Testis (tissue), 5 donors: Measurements from ENCODE around the genes SLC35G6, CD68, SHBG, EFNB3 and ALOX12B.

DNA sequence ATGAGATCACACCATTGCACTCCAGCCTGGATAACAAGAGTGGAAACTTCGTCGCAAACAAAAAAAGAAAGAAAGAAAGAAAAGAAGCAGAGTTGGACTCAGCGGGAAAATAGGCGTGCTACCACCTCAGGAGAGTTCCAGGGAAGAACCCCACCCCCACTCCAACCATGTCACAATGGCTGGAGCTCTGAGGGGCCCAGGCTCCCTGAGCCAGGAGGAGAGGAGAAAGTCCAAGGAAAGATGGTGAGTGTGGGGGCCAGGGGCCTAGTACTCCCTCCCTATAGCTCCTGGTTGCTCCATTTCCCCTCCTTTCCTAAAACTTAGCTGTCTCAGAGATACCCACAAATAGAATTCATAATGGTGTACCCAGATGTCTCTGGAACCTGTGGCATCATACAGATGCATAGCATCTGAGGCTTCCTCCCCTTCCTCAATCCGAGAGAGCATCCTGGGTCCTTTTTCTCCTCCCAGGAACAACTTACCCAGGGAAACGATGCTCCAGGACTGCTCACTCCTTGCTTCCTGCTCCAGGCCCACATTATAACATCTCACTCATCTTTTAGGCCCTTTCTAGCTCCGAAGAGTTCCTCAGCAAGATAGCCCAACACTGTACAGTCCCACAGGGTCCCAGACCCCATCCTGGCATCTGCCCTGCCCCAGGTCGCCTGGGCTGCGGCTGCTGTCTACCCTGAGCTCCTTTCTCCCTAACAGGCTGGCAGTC, at the start of gene SLC35G6:
TSS of gene SLC35G6 (plus strand) at position 170 of the 721 bp plus-strand sequence.
- PRO-cap, 3 experiments, result peak in 1 of 3 experiments; most common plus-strand start position 233 of the sequence (in 1)
- RAMPAGE, long total RNA, 2 experiments, result start-site peak on the plus strand in 1 of 2 experiments, centred at position 197 of the sequence, 46 reads per replicate
- RRBS, result no CpG with 5 or more reads among the region's 9 CpGs

GRCh38 chr17:7579035-7579782, at the start of gene CD68:
Gene CD68 (plus strand): TSS chr17:7579638.
- PRO-cap, 3 experiments, result peak in 3 of 3 experiments; most common plus-strand start chr17:7579654 (in 2); most common minus-strand start chr17:7579172 (in 3)
- RAMPAGE, long total RNA, 2 experiments, result start-site peak on the plus strand in 1 of 2 experiments, at chr17:7579648-7579713 at its widest, 225 reads per replicate
- RRBS, result no CpG with 5 or more reads among the region's 7 CpGs

DNA sequence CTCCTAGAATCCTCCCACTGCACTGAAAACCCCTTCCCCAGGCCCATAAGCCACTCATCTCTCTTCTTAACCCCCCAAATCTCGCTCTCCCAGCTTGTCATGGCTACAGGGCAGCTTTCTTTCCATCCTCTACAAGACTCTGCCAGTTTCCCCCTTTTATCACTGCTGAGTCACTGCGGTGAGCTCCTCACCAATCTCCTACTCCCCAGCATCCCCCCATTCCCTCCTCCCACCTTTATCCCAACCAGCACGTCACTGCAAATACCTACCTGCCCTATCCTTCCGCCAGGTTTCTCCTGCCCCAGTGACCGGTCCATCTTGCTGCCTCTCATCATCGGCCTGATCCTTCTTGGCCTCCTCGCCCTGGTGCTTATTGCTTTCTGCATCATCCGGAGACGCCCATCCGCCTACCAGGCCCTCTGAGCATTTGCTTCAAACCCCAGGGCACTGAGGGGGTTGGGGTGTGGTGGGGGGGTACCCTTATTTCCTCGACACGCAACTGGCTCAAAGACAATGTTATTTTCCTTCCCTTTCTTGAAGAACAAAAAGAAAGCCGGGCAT, 1.7 kb downstream of the CD68 start:
- PRO-cap, 3 experiments, result no peak in any of the 3 experiments
- RAMPAGE, long total RNA, 2 experiments, result no peak in any of the 2 experiments
- RRBS, result 61% methylated on average over 4 of the region's 13 CpGs

DNA sequence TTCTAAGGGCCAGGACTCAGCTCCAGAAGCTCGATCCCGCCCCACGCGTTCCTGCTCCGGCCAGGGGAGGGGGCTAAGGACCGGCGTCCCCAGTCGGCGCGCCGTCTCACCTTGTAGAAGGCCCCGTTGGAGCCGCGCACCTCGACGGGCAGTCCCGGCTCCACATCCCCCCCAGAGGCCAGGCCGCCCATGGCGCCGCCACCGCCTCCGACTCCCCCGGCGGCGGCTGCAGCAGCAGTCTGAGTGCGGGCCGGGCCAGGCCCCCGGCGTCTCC, 418 bp downstream of the FXR2 start:
- PRO-cap, 3 experiments, result peak in 3 of 3 experiments; most common minus-strand start position 214 of the sequence (in 2)
- RAMPAGE, long total RNA, 2 experiments, result no peak in any of the 2 experiments
- RRBS, result under 1% methylated on average over 18 of the region's 29 CpGs

- PRO-cap, 3 experiments, result peak in 3 of 3 experiments; most common plus-strand start chr17:7627994 (in 3)
- RAMPAGE, long total RNA, 2 experiments, result start-site peak on the plus strand in 2 of 2 experiments, at chr17:7627955-7628010 at its widest, 15 to 51 reads per replicate
- RRBS, result no CpG with 5 or more reads among the region's 11 CpGs
Observed at GRCh38 chr17:7627925-7628287, 285 bp upstream of the SAT2 start.

DNA sequence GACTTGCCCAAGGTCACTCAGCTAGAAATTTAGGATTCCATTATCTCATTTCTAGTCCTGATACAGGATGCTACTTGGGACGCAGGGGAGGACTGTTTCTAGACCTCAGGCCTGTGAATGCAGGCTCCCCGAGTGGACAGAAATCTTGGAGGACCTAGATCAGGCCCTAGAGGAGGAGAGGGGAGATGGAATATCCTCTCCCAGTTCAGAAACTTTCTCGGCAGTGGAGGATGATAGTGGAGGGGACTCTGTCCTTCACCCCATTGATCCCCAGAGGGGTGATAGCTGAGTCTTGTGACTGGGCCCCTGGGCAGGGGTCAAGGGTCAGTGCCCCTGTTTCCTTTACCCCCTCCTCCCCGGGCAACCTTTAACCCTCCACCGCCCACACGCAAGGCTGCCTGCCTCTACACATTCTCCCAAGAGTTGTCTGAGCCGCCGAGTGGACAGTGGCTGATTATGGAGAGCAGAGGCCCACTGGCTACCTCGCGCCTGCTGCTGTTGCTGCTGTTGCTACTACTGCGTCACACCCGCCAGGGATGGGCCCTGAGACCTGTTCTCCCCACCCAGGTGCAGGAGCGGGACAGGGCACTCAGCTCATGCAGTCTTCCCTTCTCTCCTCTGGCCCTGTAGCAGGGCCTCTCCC, at the start of gene SHBG:
TSS of gene SHBG (plus strand) at position 419 of the 643 bp plus-strand sequence.
- PRO-cap, 3 experiments, result no peak in any of the 3 experiments
- RAMPAGE, long total RNA, 2 experiments, result no peak in any of the 2 experiments
- RRBS, result no CpG with 5 or more reads among the region's 13 CpGs

DNA sequence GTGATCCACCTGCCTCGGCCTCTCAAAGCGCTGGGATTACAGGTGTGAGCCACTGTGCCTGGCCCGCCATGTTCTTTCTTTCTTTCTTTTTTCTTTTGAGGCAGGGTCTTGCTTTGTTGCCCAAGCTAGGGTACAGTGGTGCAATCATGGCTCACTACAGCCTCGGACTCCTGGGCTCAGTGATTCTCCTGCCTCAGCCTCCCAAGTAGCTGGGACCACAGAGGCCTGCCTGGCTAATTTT, 9.2 kb downstream of the TP53 start:
- PRO-cap, 3 experiments, result peak in 2 of 3 experiments; most common minus-strand start position 77 of the sequence (in 1)
- RAMPAGE, long total RNA, 2 experiments, result no peak in any of the 2 experiments
- RRBS, result no CpG with 5 or more reads among the region's 4 CpGs

GRCh38 chr17:7704359-7705694, at the start of gene EFNB3:
Gene EFNB3 (plus strand): TSS chr17:7705202.
- PRO-cap, 3 experiments, result peak in 2 of 3 experiments; most common plus-strand start chr17:7705229 (in 2)
- RAMPAGE, long total RNA, 2 experiments, result no peak in any of the 2 experiments
- RRBS, result 3% methylated on average over 26 of the region's 85 CpGs

DNA sequence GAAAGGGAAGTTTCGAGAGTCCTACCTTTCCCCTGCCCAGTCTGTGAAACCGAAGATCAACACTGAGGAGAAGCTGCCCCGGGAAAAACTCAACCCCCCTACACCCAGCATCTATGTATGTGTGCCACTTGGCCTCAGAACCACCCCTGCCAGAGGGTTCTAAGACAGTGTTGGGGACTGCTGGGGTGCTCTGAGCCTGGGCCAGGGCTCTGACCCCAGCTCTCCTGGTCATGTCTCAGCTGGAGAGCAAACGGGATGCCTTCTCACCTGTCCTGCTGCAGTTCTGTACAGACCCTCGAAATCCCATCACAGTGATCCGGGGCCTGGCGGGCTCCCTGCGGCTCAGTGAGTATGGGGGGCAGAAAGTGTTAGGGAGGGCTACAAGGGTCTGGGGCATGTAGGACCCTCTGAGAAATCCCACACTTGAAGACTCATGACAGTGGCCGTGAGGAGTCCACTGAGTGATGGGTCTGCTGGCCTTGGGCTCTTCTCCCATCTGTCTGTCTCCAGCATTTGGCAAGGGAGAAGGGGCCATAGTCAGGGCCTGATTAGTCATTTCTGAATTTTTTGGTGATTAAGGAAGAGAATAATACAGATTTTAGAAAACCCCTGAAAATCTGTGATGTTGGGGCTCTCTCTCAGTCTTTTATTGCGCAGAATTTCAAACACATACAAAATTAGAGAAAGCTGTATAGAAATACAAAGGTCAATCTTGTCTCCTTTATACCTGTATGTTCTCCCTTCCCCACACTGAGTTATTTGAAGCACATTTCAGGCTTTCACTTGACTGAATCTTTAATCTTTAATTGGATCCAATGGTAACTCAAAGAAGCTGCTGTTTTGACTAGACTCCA, 4.8 kb upstream of the TMEM88 start:
- PRO-cap, 3 experiments, result no peak in any of the 3 experiments
- RAMPAGE, long total RNA, 2 experiments, result no peak in any of the 2 experiments
- RRBS, result no CpG with 5 or more reads among the region's 10 CpGs

GRCh38 chr17:7852831-7853323, 2.0 kb upstream of the TMEM88 start:
- PRO-cap, 3 experiments, result no peak in any of the 3 experiments
- RAMPAGE, long total RNA, 2 experiments, result no peak in any of the 2 experiments
- RRBS, result 31% methylated on average over 5 of the region's 21 CpGs

- PRO-cap, 3 experiments, result no peak in any of the 3 experiments
- RAMPAGE, long total RNA, 2 experiments, result no peak in any of the 2 experiments
- RRBS, result 19% methylated on average over 40 of the region's 77 CpGs
Observed at GRCh38 chr17:7853324-7854557, 1.1 kb upstream of the TMEM88 start.

GRCh38 chr17:7935938-7936652, 4.1 kb downstream of the CNTROB start:
- PRO-cap, 3 experiments, result no peak in any of the 3 experiments
- RAMPAGE, long total RNA, 2 experiments, result start-site peak on the plus strand in 1 of 2 experiments, at chr17:7936424-7936431 at its widest, 120 reads per replicate
- RRBS, result no CpG with 5 or more reads among the region's 5 CpGs

- PRO-cap, 3 experiments, result no peak in any of the 3 experiments
- RAMPAGE, long total RNA, 2 experiments, result no peak in any of the 2 experiments
- RRBS, result no CpG with 5 or more reads among the region's 8 CpGs
Observed at GRCh38 chr17:8016663-8016998, 14.2 kb downstream of the GUCY2D start.

DNA sequence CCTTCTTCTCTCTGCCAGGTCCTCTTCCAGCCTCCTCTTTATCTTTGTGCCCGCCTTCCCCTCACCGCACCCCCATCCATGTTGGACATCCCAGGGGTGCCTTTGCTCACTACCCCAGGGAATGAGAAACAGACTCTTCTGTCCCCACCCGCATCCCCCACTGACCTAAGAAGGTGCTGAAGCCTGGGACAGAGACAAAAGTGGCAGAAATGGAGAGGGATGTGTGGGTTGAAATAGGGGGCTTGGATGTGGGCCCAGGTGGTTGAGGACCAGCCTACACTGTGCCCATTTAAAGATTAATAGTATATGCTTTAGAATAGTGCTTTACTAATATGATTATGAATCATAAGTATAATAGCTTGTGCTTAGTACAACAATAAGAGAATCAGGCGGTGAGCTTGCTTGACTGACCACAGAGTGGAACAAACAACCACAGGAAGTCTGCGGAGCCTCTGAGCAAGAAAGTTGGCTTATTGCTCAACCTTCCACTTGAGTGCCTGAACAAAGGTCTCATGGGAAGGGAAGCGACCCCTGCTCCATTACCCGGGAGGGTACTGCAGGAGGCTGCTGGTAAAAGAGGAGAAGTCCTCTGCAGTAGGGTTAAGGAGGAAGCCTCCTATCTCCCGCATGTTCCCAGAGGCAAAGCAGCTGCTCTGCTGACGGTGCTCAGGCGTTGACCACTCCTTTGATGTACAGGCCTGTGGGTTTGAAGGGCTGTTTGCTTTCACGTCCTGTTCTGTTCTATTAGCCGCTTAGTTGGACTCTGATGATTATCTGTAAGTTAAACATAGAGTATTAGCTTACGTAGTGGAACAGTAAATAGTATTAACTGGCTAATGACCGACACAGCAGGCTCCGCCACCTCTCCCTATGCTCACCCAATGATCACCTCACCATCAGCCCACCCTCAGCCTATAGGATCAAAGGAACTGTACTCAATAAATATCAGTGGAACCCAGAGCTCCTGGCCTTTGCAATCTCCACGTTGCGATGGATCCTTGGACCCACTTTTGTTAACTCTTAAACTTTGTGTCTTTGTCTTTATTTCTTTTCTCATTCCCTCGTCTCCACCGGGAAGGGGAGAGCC, 17.4 kb downstream of the ALOX15B start:
- PRO-cap, 3 experiments, result no peak in any of the 3 experiments
- RAMPAGE, long total RNA, 2 experiments, result no peak in any of the 2 experiments
- RRBS, result no CpG with 5 or more reads among the region's 19 CpGs

- PRO-cap, 3 experiments, result no peak in any of the 3 experiments
- RAMPAGE, long total RNA, 2 experiments, result no peak in any of the 2 experiments
- RRBS, result 2% methylated on average over 9 of the region's 30 CpGs
Observed at GRCh38 chr17:8073535-8074691, 13.6 kb downstream of the ALOX12B start.

GRCh38 chr17:8087298-8087977, at the start of gene ALOX12B:
Gene ALOX12B (minus strand): TSS chr17:8087716.
- PRO-cap, 3 experiments, result no peak in any of the 3 experiments
- RAMPAGE, long total RNA, 2 experiments, result no peak in any of the 2 experiments
- RRBS, result no CpG with 5 or more reads among the region's 14 CpGs

GRCh38 chr17:8142846-8143257, 9.4 kb downstream of the PER1 start:
- PRO-cap, 3 experiments, result no peak in any of the 3 experiments
- RAMPAGE, long total RNA, 2 experiments, result no peak in any of the 2 experiments
- RRBS, result no CpG with 5 or more reads among the region's 5 CpGs

DNA sequence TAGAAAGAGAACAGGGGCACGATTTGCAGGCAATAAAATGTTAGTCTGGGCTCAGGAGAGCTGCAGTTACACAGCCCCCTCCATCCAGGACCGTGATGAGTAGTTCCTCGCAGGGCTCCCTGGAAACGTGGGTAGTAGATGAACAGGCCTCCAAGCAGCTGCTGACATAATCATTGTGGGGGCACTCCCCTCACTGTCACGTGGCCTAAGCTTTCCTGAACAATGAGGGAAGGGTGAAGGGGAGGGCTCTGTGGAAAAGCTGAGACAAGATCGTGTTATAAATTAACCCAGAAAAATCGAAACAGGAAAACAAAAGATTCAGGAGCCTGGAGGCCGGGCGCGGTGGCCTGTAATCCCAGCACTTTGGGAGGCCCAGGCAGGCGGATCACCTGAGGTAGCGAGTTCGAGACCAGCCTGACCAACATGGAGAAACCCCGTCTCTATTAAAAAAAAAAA, 1.4 kb upstream of the PER1 start:
- PRO-cap, 3 experiments, result peak in 3 of 3 experiments; most common plus-strand start position 312 of the sequence (in 2); most common minus-strand start position 121 of the sequence (in 3)
- RAMPAGE, long total RNA, 2 experiments, result no peak in any of the 2 experiments
- RRBS, result no CpG with 5 or more reads among the region's 14 CpGs

DNA sequence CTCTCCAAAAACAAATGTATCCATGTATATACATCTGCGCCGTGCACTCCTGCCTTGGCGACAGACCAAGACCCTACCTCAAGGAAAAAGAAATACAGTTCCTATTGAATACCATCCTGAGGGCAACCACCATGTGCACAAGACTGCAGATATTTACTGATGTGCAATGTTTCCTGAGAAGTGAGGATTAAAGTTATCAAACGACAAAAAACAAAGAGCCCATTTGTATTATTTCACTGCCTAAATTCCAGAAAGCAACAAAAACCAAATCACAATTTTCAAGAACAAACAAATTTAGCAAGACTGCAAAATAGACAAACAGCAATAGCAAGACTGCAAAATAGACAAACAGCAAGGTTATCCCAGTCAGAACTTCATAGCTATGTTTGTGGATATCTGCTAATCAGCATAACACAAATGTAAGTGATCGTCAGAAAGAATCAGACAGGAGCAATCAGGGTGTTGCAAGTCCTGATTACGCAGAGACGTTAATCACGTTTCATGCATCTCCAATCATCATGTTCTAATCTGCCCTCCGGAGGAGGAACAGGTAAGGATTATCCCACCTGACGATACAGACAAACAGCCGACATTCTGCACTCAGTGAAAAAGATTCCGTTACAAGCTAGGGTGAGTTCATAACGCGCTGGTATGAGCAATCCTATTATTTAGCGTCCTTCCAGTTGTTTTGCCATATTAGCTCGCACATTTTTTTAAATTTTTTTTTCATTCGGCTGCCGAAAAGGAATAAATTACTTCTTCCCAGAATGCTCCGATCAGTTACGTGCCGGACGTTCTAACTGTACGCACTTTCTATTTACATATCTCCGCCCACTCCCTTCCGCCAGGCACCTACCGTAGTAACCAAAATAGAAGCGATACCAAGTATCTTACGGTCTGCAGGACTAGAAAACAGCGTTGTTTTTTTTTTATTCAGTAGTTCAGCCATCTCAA, 2.9 kb downstream of the TMEM107 start:
- PRO-cap, 3 experiments, result peak in 3 of 3 experiments; most common plus-strand start position 888 of the sequence (in 3); most common minus-strand start position 574 of the sequence (in 3)
- RAMPAGE, long total RNA, 2 experiments, result start-site peak on the minus strand in 1 of 2 experiments, centred at position 438 of the sequence, 58 reads per replicate
- RRBS, result no CpG with 5 or more reads among the region's 29 CpGs

DNA sequence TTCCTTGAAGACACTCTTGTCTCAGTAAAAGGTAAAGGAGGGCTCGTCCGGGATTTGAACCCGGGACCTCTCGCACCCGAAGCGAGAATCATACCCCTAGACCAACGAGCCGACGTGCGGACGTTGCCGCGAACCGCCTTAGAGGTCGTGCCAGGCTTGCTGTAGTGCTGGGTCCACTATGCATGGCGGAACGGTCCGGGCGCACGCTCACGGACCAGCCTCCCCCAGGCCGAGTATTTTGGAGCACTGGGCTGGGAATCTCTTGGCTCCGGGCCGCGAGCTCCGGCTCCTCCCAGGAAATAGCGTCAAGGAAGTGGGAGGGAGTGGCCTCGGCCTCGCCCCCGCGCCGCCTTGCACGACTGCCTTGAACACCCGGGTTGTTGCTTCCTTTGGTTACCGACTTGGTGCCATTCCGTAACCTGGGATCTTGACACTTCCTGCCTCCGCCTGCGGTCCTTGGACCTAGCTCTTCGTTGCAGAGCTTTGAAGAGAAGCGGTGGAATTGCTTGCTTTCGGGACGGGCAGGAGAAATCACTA, 12.5 kb upstream of the AURKB start:
- PRO-cap, 3 experiments, result peak in 3 of 3 experiments; most common plus-strand start position 354 of the sequence (in 3); most common minus-strand start position 231 of the sequence (in 1)
- RAMPAGE, long total RNA, 2 experiments, result start-site peak on the minus strand in 1 of 2 experiments, centred at position 226 of the sequence, 9 reads per replicate
- RRBS, result 1% methylated on average over 13 of the region's 42 CpGs